ENCODE measurements around a stretch of chr16.

GRCh38 chr16:11238441-11238665 lies 17.7 kb downstream of the SOCS1 start:
- PRO-cap = no peak

GRCh38 chr16:11253204-11254062 lies 2.6 kb downstream of the SOCS1 start:
- PRO-cap = no peak

GRCh38 chr16:11402285-11402905 lies 57.1 kb downstream of the RMI2 start:
- PRO-cap = no peak

DNA sequence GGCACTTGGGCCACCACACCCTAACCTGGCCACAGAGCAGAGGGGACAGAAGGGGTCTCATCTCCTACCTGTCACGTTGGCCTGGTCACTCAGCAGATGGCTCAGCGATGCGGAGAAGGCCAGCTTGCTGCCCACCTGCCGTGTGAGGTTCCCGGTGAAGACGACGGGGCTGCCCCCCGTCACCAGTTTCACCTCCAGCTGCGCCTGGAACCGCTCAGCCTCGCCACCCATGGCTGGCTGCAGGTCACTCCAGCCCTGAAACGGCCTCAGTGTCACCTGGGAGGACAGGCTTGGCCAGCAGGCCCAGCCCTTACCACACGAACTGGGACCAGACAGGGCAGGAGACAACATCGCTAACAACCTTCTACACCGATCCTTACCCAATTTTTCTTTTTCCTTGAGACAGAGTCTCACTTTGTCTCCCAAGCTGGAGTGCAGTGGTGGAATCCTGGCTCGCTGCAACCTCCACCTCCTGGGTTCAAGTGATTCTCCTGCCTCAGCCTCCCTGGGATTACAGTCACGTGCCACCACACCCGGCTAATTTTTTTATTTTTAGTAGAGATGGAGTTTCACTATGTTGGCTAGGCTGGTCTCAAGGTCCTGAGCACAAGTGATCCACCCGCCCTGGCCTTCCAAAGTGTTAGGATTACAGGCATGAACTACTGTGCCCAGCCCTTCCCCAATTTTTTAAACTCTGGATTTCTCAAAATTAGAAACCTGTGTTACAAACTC lies 64.8 kb downstream of the ENSG00000188897 start:
- PRO-cap = no peak

- PRO-cap = no peak
Measured at GRCh38 chr16:11538634-11539172, 11.7 kb upstream of the ENSG00000188897 start.

DNA sequence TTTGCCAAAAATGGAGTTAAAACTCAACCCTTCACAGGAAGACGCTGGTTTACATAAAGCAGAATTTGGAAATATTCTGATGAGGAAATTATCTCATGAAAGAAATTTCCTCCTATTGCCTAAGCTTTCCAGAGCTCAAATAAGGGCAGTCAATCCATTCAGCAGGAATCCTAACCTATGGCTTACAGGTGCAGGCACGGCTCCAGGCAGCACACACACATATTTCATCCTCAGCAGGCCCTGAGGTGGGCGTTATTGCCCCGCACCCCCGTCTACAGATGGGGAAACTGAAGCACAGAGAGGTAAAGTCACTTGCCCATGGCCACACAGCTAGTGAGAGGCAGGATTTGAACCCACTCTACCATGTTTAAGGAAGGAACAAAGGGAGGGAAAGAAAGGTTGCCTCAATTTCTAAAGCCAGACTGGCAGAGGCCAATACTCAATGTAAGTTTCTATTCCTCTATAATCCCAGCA lies 24.1 kb upstream of the ENSG00000188897 start:
- PRO-cap = no peak

DNA sequence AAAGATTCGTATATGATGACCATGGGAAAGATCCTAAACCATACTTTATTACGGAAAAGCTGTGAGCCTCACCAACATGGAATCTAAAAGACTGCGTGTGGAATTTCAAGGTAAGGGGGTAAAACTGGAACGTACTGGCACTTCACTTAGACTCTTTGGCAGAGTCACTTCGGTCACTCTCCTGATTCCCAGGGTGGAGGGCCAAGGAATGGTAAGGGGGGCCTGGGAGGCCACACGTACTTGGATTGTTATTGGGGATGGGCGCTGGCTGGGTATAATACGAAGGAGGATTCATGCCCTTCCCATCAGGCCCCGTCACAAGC lies 29.2 kb upstream of the ENSG00000188897 start:
- PRO-cap = no peak

- PRO-cap = bidirectional peak, plus-strand start at chr16:11586554, minus-strand start at chr16:11586353
Measured at GRCh38 chr16:11585272-11586453, 1.1 kb downstream of the LITAF start.

DNA sequence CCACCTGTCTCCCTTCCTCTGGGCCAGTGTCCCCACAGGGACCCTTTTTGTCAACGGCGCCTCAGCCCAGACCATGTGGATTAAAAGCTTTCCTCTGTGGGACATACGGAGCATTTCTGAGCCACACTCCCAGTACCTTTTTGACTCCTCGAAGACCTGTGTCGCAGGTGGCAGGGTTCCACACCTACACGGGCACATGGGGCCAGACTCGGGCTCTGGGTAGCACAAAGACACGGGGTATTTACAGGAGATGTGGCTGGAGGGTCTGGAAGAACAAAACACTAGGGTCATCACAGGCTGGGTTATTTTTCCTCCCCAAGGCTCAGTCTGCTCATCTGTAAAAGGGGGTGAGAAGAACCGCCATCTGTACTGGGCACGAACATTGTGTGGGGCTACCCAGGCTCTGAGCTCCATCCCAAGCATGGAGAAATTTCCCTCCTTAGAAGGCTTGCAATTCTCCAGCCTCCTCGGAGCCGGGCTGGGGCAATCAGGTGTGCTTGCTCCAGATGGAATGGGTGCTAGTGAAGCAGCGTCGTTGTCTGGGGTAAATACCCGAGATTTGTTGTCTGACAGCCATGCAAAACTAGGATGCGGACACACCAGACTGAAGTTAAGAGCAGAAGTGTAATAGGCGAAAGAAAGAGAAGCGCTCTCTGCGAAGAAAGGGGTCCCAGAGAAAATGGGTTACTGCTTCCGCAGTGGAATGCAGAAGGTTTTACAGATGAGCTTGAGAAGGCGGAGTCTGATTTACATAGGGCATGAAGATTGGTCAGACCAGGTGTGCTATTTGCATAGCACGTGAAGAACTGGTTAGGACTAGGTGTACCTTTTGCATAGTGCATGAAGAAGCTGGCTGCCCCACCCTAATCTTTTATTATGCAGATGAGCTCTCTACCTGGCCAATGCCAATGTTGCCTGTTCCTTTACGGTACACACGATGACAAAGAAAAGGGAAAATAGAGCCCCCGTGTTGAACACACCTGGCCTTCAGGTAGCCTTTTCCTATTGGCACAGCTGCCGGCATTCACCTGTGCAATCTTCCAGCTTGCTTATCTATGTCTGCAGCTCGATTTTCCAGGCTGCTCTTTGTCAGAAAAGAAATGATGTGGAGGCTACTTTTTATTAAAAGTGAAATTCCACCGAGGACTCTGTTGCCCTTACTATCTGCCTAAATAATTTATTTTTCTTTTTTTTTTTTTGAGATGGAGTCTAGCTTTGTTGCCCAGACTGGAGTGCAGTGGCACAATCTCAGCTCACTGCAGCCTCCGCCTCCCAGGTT lies 32.1 kb upstream of the SNN start:
- PRO-cap = no peak

DNA sequence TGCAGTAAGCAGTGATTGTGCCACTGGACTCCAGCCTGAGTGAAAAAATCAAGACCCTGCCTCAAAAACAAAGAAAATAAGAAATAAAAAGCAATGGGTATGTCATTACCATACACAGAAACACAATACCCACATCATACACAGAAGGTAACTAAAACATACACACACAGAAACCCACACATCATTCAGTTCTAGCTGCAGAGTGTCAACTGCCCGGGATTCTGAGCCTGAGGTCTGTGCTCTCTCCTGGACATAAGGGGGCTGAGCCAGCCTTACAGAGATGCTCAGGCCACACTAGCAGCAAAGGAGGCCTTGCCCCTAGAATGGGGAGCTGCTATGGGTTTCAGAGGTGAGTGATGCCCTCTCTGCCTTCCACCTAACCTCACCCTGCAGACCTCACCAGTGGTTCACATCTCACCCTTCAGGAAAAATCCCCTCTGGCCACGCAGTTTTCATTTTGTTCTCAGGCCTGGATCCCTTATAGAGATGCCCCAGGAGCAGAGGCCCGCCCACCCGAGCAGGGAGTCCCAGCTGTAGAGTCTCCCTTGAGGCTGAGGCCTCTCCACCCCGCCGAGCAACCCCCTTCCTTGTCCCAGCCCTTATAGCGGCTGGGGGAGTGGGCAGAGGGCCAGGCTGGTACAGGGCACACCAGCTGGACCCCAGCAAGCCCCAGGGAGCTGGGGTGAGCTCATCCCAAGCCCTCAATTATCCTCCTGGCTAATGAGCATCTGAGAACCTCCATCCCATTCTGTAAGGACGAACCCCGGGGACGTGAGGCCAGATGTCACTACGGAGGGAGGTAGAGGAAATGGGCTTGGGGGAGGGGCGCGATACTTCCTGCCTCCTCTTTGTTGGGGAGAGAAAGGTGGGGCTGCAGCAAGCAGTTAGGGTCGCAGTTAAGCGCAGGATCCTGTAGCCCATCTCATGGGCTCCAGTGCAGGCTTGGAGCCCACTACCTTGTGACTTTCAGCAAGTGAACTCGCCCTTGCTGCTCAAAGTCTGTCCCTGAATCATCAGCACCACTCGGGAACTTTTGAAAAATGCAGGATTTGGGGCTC lies 3.3 kb upstream of the SNN start:
- PRO-cap = no peak

GRCh38 chr16:11674488-11675150 lies 6.4 kb downstream of the SNN start:
- PRO-cap = no peak

DNA sequence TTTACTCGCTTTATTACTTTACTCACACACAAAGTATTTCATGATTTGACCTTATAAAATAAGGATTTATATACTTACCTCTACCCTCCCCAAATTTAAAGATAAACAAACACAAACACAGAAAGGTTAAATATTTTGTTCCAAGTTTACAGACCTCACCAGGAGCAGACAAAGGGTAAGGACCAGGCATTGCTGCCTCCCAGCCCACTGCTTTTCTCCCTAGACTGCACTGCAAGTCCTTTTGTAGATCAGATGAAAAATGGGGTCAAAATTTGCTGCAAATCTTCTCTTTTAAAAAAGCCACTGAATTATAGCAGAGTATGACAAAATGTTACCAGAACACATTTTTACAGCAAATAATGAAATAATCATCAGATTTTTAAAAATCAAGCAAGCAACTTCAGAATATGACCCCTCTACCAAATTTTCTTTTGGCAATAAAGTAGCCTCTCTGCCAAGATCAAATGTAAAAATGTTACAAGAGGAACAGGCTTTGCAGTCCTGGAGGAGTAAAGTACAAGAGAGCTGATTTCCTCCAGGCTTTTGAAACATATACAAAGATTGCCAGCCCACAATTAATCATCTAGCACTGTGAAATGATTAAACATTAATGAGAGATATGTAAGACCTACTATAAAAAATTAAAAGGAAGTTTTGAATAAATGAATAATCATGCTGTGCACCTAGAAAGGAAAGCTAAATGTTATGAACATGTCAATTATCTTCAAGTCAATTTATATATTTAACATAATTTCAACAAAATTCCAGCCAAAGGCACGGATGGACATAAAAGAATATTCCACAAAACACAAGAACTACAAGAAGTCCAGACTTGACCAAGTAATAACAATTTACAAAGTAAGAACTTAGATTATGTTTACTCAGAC lies 26.4 kb downstream of the TXNDC11 start:
- PRO-cap = no peak

GRCh38 chr16:11761654-11762410 lies 19.2 kb upstream of the TXNDC11 start:
- PRO-cap = no peak

- PRO-cap = no peak
Measured at GRCh38 chr16:11871738-11872883, 20.8 kb upstream of the RSL1D1 start.

DNA sequence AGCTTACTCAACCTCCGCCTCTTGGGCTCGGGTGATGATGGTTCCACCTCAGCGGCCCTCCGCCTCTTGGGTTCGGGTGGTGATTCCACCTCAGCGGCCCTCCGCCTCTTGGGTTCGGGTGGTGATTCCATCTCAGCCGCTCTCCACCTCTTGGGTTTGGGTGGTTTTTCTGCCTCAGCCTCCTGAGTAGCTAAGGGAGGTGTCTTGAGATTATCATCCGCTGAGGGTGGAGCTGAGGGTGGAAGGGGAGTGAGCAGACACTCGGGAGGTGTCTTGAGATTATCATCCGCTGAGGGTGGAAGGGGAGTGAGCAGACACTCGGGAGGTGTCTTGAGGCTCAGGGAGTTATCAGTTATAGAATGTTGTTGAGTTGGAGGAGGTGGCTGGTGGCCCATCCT lies 11.6 kb upstream of the GSPT1 start:
- PRO-cap = no peak

- PRO-cap = no peak
Measured at GRCh38 chr16:12047833-12048728, 71.5 kb downstream of the SNX29 start.

DNA sequence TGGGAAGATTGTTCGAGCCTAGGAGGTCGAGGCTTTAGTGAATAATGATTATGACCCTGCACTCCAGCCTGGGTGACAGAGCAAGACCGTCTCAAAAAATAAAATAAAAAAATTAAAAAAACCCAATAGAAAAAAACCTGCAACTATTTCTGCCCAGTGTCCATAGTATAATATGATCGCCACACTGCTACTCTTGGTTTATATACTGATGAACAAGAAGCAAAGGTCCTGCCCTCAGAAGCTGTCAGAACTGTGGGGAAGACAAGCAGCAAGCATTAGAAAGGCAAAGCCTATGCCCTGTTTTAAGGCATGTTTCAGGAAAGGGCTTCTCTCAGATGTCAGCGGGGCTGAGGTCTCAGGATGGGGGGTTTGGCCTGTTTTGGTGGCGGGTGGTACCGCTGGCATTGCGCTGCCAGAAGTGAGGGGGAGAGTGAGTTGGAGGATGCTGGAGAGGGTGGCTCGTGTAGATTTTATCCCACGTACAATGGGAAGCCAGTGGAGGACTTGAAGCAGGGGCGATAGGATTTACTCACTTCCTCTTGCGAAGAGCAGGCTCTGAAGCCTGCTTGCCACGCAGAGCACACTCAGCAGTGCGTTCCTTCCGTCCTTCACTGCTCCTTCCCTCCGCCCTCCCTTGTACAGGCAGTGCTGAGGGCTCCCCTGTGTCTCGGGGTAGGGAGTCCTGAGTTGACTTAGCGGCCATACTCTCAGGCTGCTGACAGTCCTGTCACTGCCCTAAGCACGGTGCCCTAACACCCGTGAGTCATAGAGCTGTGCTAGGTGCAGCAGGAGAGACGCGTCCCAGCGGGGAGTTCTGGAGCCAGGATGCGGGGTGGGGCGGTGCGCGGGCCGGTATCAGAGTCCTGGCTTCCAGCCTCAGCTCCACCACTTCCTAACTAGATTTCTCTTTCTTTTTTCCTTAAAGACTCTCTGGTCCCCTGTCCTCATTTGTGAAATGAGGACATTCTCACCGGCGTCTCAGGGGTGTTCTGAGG lies 113.0 kb downstream of the SNX29 start:
- PRO-cap = bidirectional peak, plus-strand start at position 823 of the sequence, minus-strand start at position 636 of the sequence

- PRO-cap = no peak
Measured at GRCh38 chr16:12116888-12117656, 140.5 kb downstream of the SNX29 start.

DNA sequence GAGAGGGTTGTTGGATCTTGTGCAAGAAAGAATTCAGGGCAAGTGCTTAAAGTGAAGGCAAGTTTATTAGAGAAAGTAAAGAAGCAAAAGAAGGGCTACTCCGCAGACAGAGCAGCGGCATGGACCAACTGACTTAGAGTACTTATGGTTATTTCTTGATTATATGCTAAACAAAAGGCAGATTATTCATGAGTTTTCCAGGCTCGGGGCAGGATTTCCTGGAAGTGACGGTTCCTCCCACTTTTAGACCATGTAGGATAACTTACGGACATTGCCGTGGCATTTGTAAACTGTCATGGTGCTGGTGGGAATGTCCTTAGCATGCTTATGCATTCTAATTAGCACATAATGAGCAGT lies 164.8 kb downstream of the SNX29 start:
- PRO-cap = no peak

DNA sequence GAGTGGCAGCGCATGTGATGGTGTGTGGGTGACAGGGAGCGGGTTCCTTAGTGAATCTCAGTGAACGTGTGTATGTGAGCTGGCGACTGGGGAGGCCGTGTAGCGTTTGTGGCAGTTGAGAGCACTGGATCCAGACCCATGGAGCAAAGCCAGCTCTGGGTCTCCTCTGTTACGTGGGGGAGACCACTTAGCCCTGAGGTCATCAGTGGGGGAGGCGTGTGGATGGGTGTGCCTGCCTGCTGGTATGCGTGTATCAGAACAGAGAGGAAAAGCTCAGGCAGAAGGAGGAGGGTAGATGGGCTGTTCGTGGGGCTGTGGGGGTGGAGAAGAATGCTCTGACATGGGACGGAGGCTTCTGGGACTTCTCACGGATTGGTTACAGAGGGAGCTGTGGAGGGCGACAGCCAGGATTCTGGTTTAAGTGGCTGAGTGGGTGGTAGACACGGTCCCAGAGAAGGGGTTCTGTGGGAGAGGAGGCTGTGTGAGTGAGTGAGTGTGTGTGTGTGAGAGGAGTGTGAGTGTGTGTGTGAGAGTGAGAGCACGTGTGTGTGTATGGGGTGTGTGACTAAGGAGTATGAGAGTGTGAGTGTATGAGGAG lies 193.8 kb downstream of the SNX29 start:
- PRO-cap = unidirectional peak, plus-strand start at position 451 of the sequence

All from penis (tissue), 1 donor.